Helper T cell (primary cell): Measurements from ENCODE around the genes MANSC1 and DUSP16.

DNA sequence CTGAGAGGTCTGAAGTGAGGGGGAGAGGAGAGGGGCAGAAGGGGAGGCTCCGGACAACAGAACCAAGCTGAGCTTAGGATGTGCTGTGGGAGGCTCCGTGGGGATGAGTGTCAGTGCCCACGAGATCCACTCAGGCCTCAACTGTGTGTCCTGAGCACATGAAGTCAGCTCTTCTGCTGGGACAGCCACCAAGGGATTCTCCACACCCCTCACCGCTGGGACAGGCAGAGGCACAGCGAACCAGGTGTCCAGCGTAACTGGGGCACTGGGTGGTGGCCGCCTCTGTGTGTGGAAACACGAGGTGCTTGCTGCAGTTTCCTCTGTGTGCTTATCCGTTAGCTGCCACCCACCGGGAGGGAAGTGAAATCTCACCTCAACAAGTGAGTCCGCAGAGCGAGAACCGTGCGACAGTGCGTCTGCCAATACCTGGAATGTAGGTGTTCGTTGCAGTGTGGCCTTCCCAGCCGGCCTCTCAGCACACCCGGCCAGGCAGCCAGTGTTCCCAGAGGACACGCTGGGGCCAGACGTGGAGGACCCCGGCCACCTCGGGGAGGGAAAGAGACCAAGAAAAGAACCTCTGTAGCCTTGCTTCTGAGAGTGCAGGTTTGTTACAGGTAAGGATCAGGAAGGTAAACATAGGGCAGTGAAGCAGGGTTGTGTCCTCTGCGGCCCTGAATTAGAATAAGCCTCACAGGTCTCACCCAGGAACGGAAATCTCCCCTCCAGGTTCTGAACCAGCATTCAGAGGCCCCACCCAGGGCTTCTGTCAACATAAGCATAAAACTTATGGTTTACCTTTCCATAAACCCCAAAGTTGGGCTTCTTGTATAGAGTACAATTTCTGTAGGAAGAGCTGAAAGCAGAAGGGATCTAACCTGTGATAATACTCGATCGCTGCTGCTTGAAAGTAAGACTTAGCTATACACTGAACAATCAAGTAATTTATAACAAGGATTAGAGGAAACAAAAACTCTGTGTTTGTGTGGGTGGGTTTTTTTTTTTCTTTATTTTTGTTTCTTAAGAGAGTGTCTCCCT is 1.5 kb downstream of the BCL2L14 start:
- PRO-cap, 2 experiments, result peak in 1 of 2 experiments; most common plus-strand start position 371 of the sequence (in 1); most common minus-strand start position 290 of the sequence (in 1)

DNA sequence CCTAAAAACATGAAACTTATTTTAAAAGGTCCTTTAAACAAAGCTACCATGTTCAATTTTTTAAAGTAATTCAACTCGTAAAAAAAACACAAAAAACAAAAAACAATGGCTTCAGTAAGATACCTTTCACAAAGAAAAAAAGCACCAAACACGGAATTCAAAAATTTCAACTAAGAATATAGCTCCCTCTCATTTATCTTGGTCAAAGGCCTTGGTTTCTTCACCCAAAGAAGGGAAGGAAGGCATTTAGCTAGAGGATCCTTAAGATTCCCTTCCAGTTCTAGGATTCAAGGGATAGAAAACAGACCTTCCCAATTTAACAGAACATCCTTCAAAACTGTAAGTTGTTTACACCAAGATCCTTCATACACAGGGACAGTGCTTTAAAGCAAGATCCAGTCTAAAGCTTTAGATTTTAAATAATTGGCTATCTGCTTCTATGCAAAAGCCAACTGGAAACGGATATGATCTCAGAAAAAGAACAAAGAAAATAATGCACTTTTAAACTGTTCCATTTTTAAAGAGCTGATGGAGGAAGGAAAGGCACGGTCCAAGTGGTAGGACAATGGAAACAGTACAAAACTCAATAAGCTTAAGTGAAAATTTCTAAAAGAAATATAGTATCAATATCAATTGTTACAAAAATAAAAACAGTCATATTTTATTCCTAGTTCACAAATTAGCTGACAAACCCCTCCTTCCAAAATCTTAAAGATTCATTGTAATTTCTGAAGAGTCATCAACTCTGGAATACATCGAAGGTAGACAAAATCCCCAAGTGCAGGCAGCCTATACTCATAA is 27.8 kb downstream of the LRP6 start:
- PRO-cap, 2 experiments, result no peak in any of the 2 experiments

- PRO-cap, 2 experiments, result no peak in any of the 2 experiments
Observed at GRCh38 chr12:12331965-12332282, 18.1 kb downstream of the MANSC1 start.

DNA sequence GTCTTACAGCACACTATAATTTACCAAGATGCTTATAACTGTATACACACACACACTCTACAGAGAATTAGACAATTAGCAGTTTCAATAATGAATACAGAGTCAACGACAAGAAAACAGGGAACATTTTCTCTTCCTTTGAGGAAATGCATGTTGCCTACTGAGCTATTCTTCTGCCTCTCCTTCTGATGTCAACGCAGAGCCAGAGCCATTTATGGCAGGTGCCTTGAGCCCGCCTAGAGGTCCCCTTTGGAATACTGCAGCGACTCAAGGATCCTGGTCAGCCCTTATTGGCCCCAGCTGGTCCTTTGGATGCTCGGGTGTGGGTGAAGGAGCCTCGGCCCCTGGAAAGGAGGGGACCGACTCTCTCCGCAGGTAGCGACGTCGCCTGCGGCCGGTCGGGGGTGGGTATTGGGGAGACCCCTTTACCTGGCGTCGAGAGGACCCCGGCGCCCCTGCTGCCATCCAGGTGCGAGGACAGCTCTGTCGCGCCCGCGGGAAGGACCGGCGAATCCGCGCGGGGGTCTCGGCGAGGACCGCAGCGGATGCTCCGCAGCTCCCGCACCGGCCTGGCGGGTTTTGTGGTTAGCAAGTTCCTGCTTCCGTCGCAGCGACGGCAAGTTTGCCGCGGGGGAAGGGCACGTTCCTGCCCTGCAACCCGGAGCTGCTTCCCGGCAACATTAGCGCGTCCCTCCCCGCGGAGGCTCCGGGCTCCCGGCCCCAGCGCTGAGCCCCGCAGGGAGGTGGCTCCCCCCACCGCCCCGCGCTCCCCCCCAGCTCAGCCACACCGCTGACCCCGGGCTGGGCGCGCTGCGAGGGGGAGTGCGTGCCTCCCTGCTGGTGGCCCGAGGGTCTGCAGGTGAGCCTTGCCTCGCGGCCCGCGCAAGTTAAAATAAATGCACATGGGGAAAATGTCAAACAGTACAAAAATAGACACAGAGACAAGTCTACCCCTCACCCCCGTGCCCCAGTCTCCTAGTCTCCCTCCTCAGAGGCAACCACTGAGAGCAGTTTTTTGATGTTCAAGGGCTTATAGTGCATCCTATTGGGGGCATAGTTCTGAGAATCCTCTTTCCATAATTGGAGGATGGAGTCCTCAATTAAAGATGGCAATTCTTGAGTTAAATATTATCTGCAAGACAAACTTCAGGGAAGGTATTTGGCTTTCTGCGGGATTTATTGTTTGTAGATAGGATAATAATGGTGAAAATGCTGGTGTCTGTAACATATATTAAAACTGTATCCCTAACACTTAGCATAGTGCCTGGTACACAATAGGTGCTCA is at the start of gene MANSC1:
TSS of gene MANSC1 (minus strand) at position 594 of the 1,285 bp plus-strand sequence.
- PRO-cap, 2 experiments, result peak in 1 of 2 experiments; most common plus-strand start position 680 of the sequence (in 1); most common minus-strand start position 571 of the sequence (in 1)

GRCh38 chr12:12357866-12358546 is 1.1 kb downstream of the BORCS5 start:
- PRO-cap, 2 experiments, result peak in 1 of 2 experiments; most common plus-strand start chr12:12358398 (in 1); most common minus-strand start chr12:12358232 (in 1)

DNA sequence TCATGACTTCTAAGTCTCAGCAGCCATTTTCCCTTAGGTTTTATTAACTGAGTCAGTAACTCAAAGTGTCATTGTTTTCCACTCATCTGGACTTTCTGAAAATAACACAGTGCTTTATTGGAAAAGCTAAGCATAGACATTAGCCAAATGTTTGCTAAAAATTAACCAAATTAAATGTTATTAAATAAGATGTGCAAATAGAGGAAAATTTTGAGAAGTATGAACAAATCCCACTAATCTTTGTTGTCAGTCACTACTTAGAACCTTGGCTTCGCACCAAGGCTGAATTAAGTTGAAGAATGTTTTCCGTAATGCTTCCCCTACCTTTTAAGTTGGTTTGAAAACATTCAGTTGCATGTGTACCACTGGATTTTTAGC is 42.9 kb downstream of the BORCS5 start:
- PRO-cap, 2 experiments, result no peak in any of the 2 experiments

DNA sequence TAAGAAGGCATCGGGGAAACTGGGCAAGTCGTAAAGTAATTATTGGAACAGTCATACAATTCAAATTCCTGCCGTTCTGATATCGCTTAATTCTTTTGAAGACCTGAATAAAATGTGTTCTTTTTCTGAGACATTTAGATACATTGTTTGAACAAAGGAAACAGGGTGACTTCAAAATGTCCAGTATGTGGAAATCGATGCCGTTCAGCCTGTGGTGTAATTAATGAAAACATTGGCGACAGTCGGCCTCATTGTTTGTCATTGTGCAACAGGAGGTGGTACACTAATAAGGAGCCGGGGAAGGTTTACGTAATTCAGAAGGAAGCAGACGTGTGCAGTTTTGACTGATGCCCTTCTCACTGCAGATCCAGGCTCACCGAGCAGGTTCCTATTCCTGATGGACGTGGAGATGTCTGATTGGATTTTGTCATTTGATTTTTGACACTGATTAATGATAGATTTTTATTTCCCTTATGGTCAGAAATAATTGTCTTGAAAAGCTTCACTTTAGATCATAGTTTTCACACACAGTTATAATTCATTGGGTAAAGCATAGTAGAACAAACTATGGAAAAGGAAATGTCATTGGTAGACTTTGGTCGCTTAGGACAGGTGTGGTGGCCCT is 92.8 kb downstream of the BORCS5 start:
- PRO-cap, 2 experiments, result no peak in any of the 2 experiments

DNA sequence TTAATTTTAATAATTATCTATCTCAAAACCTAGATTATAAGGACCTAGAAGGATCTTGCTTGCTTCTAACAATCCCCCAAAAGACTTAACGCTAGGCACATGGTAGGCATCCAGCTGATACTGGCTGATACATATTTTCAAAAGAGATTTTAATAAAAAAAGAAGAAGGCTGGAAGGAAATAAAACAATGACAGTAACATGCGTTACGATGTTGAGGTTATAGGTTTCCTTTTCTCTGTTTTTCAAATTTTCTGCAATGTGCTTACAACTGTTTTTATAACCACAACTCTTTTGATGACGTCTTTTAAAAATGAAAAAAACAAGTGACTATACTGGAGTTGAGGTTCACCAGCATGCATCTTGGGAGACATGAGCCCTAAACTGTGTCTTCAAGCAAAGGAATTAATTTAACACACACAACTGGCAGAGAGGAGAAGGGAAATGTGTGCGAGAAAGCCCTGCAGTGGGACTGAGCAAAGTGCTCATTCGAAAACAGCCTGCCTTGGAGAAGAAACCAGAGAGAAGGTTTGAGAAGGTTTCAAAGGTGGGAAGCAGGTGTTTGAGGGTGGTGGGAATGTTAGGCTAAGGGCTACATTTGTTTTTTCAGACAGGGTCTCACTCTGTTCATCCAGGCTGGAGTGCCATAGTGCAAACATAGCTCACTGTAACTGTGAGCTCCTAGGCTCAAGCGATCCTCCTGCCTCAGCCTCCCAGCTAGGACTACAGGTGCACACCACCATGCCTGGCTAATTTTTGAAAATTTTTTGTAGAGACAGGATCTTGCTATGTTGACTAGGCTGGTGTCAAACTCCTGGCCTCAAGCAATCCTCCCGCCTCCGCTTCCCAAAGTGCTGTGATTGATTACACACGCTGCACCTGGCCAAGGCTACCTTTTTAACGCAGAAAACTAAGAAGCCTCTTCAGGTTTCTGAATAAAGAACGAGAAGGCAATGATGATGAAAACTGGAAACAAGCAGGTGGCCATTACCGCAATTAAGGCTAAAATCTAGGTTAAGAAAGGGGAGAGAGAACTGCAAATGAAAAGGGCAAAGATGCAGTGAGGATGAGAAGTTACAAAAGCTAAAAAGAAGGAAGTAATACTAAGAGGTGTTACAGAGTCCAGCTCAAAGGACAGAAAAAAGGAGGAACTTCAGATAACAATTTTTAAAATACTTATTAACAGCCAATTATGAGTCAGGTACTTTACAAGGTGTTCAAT is 80.1 kb downstream of the DUSP16 start:
- PRO-cap, 2 experiments, result peak in 2 of 2 experiments; most common plus-strand start position 417 of the sequence (in 2); most common minus-strand start position 122 of the sequence (in 2)

DNA sequence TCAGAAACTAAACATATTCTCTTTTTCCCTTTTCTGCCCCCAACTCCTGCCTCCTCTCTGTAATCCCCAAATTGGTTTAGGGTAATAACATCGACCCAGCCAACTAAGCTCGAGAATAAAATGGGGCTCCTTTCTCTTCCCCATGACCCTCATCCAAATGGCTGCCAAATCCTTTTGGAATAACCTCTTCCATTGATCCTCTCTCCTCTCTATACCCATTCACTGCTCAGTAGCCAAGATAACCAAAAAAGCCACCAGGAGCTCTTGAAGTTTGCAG is 75.0 kb downstream of the DUSP16 start:
- PRO-cap, 2 experiments, result no peak in any of the 2 experiments

DNA sequence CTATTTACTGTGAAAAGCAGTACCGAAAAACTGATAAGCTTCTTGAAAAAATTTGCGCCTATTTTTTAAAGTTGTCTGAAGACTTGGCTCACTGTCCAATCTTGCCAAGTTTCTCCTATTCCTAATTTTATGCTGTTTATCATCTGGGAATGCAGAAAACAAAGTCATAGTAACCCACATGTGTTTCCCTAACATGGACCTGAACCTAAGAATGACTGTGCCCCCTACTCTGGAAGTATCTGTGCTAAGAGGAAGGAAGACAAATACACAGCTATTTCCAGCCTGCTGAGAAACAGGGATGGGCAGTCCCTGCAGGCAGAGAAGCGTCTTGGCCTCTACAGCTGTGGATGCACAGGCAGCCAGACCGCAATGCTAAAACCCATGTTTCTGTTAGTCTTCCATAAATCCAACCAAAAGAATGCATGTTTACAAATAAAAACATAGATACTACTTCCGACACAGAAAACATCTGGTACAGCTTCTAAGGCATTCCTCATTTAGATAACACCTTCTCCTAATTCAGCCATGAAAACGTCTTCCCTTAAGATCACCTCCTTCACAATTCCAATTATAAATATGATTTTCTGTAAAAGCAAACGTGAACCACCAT is 56.1 kb downstream of the DUSP16 start:
- PRO-cap, 2 experiments, result no peak in any of the 2 experiments

DNA sequence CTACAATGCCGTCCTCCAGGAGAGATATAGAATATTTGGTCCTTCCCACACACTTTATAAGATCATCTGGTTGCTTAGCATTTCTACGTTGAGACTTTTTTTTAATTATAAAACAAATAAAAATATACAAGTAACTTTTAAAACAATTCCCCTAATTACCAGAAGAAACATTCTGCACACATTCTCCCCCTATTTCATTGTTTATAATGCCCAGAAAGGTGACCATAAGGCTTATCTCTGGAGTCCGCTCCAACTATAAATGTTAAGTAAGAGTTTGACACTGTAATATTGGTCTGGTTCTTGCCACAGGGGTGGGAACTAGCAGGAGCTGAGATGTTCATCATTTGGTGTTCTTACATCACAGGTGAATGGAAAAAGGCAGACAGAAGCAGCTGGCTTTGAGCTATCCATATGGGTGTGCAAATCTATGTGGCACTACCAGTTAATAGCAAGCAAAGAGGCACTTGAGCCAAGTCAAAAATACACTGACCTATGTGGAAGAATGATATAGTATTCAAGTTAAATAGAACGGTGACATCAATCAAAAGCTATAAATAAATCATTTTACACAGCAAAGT is 43.4 kb downstream of the DUSP16 start:
- PRO-cap, 2 experiments, result no peak in any of the 2 experiments

DNA sequence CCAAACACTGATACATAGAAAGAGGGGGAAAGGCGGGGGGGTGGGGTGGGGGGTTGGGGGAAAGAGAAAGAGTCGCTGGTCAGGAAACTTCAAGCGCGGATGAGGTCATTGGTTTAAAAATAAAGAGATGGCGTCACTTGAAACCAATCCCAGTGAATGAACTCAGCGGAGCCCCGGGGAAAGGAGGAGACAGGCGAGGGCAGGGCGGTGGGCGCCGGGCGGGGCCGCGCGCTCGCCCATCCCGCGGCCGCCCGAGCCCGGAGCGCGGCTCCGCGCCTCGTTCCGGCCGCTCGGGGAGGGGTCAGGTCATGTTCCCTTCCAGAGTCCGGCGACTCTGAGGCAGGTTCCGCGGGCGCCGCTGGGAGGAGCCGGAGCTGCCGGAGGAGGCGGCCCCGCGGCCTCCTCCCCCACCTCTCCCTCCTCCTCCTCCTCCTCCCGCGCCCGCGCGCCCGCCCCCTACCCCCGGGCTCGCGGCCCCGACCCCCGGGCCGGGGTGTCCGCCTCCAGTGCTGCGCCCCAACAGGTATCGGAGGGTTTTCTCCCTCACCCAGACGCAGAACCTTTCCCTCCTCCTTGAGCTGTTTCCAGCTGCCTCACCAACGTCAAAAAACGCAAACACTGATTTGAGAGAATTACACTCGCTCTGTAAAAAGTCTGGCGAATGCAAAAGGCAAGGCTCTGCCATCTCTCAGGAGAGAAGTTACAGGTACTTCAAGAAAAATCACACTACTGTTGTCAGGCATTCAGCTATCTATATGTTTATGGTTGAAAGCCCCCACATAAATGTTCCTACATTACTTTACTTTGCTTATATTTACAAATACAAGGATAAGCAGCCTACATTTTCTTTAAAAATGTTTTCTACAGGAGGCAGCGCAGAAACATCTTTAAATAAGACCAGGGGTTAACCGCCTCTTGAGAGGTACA is at the start of gene DUSP16:
TSS of gene DUSP16 (minus strand) at position 336 of the 927 bp plus-strand sequence.
- PRO-cap, 2 experiments, result peak in 2 of 2 experiments; most common plus-strand start position 185 of the sequence (in 2); most common minus-strand start position 620 of the sequence (in 2)

DNA sequence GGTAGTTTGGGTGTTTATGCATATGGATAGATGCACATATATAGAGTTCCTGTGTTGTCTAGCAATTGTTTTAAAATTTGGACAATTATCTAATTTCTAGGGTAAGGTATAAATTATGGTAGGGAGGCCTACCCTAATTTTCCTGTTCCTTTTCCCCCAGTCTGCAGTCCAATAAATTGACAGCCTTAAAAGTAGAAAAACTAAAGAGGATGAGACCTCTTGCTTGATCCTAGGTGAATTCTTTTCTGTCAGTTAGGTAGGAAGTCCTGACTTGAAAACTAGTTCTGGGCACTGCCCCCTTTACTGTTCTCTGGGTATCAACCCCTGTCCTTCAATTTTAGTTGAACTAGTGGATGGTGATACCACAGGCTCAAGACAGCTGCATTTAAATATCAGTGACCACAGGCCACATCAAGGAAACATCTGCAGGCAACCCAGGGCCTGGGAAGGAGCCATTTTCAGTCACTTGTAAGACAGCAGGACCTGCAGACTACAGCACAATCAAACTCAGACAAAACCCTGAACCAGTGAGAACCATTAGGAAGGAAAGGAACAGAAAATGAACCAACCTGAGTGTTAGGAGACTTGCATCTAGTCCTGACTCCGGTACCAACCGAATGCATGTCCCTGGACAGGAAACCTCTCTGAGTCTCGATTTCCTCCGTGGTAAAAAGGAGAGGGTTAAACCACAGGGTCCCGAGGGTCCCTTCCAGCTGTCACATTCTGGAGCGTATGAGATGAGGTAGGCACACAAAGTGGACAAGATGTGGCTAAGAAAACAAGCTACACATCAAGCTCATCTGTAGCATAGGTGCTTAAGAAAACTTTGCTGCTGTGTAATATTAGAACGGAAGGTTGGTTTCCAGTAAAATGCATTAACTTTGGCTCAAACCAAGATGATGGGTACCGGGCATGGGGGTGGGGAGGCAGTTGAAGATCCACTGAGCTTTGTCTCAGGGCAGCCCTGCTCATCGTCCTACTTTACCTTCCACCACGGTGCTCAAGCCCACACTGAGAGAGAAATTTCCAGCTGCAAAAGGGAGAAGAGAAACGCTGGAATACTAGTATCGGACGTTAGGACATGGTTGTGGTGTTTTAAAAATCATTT is 1.7 kb upstream of the CDKN1B start:
- PRO-cap, 2 experiments, result peak in 2 of 2 experiments; most common plus-strand start position 399 of the sequence (in 1); most common minus-strand start position 247 of the sequence (in 2)

DNA sequence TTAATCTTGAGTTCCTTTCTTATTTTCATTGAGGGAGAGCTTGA is 722 bp upstream of the CDKN1B start:
- PRO-cap, 2 experiments, result peak in 2 of 2 experiments; most common plus-strand start position 28 of the sequence (in 2)

- PRO-cap, 2 experiments, result no peak in any of the 2 experiments
Observed at GRCh38 chr12:12734576-12735204, 17.5 kb downstream of the CDKN1B start.

DNA sequence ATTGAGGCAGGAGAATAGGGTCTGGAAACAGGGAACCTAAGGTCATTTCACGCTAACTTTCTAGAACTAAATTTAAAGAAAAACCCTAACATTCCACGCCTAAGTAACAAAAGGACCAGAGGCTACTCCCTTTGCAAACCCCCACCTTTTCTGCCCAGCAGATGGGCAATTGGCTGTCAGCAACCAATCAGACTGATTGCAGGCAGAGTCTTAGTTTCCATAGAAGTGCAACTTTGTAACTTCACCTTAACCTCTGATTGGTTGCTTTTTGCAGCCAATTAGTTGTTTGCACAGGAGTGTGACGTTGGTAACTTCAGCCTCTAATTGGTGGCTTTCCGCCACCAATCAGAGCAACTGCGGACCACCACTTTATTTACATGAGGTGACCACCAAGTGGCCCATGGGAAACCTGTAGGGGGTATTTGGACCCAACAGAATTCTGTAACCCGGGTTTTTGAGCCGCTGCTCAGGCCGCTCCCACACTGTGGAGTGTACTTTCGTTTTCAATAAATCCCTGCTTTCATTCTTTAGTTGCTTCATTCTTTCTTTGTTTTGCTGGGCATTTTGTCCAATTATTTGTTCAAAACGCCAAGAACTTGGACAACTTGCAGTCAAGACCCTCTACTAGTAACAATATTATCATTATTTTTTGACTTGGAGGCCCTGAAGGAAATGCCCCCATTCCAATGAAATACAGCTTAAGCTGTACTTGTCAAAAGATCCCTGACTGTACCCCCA is 32.3 kb downstream of the CDKN1B start:
- PRO-cap, 2 experiments, result no peak in any of the 2 experiments

DNA sequence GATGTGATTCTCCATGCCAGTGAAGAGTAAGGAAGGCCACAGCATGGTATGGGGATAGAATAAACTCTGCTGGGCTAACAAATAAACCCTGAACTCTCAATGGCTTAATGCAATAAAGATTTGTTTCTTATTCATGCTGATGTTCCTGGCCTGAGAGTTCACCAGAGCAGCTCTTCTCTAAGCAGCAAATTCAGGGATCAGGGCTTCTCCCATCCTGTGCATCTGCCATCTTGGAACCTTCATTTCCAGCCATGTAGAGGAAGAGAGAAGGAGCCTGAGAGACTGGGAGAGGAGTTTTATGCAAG is 20.7 kb upstream of the APOLD1 start:
- PRO-cap, 2 experiments, result no peak in any of the 2 experiments

DNA sequence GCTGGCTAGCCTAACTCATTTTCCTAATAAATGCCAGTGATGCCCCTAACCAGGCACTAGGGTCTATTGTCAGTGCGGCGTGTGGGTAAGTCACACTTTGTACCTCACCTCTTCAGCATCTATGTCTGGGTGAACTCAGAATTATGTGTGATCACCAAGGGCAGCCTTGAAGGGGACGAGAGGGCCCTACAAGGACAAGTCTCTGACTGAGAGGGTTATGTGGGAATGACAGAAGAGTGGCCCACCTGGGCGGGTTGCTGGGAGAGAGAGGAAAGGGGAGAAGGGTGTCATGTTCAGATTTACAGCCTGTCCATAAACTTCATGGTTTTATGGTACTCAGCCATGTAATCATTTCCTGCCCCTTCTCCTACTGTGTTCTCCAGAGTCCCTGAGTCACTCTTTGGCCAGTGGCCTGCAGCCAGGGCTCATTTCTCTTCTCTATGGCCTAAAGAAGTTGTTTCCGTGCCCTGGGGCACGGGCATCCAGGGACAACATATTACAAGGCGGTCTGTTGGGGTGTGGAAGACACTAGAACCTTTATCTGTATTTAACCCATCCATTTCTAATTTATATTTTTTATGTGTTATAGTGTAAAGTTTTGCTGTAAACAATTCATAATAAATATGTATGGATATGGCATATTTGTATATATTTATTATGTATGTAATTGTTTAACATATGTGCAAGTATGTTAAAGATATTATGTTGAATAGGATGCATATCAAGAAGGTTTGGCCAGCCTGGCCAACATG is 26.8 kb downstream of the DDX47 start:
- PRO-cap, 2 experiments, result no peak in any of the 2 experiments

DNA sequence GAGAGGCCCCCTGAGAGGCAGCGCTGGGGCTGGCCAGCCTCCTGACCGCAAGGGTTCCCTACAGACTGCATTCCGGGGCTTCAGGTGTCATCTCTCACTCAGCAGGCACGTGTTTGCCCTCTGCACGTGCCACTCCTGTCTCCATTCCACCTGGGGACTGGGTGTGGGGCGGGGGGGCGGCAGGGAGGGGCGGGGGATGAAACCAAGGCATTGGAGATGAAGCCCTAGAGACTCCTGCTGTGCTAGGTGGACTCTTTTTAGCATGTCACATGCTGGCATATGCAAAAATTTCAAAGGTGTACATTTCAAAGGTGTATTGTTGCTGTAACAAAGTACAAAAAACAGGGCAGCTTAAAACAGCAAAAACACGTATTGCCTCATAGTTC is 5.9 kb upstream of the GPRC5A start:
- PRO-cap, 2 experiments, result no peak in any of the 2 experiments

DNA sequence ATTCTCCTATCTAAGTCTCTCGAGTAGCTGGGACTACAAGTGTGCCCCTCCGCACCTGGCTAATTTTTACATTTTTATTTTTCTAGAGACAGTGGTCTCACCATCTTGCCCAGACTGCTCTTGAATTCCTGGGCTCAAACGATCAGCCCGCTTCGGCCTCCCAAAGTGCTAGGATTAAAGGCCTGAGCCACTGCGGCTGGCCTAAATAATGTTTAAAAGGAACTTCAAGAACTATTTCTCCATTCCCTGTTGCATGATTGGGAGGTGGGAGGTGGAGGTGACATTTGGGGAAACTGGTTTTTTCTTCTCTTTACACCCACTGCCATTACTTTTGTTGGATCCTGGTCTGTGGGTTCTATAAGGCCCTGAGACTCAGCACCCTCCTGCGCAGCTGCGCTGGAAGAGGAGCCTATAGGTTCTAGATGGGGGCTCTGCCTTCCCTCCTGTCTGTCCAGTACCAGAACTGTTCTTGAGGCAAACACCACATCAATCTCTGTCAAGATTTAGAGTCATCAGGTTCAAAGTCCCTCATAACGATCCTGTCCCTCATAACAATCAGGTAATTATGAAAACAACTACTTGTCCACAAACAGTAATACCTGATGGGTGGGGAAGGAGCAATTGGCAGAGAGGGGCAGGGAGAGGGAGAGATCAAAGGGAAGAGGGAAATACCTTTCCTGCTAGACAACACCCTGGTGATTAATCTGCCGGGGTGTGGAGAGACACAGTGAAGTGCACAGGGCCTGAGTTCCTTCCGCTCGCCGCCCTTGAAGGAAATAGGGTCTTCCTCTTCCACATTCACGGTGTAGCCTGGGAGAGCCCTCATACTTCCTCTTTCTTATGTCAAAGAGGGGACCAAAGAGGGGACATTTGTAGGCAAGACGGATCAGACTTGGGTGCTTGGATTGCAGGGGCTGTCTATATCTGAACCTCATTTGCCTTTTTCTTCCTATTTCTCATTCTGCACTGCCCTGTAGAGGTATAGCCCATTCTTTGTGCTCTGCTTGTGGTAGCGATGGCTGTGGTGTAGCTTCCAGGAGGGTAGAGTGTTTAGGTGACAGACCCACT is 12.4 kb downstream of the GPRC5A start:
- PRO-cap, 2 experiments, result no peak in any of the 2 experiments